Endodermal cell (in vitro differentiated cells): ENCODE data around the gene TBCCD1.

DNA sequence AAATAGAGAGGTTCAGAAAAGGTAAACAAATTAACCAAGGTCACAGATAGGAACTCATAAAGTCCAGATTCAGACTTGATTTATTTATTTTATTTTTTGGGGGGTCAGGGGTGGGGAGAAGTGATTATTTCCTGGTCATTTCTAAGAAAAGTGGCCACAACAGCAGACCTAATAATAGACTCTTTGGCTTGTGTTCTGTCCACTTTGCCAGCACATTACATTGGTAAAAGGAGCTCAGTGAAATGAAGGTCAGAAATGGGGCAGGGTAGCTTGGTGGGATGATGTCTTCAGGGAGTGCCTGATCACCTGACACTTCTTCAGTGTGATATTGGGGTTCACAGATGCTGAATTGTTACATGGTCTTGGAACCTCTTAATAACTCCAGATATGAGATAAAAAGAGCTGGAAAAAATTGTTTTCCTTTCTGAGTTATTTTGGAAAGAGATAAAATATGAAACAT lies 10.1 kb downstream of the VPS8 start:
- PRO-cap = no peak

DNA sequence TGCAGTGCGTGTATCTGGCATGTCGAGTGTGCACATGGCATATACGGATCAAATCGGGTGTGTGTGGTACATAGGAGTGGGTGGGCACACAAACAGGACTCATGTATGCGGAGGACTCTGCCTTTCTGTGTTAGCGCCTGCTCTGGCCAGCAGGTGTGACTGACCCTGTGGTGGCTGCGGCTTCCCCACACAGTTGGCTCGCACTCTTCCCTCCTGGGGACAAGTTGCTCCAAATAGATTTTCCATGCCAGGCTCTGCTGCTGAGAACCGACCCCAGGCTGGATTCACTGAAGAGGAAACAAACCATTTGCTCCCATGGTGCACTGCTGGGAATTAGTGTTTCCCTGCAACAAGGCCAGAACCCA lies 1.3 kb upstream of the C3orf70 start:
- PRO-cap = no peak

DNA sequence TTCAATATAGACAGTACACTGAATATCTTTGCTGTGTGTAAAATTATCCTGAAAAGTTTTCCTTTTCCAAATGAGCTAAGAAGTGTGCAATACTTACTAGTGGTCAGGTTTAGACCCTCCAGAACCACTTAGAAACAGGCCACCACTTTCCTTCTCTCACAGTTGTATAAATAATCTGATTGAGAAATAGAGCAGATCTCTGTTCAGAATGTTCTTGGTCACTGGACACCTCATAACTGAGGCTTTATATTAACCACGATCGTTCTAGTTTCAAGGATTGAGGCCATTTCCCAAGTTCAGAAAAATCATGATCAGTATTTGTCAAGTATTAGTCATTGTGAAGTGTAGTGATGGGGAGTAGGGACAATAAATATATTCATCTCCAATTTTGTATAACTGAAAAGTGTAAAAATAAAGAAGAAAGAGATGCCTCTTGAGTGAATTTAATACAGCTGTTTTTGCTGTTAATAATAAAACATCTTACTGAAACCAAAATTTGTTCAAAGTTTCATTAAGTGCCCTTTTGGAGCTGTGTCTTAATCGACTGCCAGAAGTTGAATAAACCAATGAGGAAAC lies 959 bp upstream of the MAP3K13 start:
- PRO-cap = no peak

DNA sequence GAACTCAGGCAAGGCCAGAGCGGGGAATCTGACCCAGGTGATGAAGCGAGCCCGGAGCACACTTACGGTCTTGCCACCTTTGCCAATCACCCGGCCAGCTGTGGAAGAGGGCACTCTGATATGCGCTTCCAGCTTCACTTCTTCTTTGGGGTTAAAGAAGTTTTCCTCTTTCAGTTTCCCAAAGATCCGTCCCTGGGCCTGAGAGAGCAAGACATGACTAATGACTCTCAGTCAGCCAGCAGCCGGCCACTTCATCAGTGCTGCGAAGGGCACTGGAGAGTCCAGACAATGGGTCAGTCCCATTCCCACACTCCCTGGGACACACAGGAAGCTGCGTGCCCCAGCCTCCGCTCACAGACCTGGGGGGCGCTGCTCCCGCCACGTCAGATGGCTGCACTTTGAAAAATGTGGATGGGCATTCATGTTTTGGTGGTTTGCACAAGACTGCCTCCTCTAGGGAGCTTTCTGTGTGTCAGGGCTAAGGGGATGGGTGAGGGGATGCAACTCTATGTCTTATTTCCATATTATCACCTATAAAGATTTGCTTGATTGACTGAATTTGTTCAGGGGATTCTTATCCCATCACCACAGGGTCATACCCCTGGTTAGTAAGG lies 63.3 kb downstream of the SENP2 start:
- PRO-cap = no peak

DNA sequence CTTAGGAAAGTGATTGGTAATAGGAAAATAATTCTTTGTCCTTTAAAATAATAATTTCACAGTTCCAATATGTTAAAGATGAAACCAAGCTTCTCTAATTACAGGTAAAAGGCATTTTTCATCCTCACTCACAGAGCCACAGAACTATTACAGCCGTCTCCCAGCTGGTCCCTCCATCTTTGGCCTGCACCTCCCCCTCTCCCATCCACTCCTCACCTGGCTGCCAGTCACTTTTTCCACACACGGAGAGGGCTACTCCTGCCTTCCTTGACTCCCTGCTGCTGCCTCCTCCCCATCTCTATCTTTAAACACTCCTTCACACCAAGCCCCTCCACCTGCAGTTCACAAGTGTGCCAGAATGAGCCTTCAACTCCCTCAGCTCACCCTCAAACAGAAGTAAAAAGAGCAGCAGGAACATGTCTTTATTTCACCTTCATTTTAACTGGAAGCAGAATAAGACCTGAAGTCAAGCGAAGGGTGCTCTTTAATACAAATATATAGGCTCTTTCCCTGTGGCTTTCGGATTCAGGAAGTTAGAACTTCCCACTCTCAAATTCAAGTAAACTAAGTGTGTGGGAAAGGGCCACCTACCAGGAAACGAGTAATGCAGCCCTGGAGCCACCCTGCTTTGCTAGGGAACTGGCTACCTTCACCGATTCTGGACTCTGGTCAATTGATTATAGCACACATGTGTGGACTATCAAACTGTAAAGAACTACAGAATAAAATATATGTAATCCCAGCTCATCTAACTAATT lies 116.5 kb downstream of the SENP2 start:
- PRO-cap = no peak

GRCh38 chr3:185773773-185774363 lies 51.0 kb downstream of the IGF2BP2 start:
- PRO-cap = no peak

DNA sequence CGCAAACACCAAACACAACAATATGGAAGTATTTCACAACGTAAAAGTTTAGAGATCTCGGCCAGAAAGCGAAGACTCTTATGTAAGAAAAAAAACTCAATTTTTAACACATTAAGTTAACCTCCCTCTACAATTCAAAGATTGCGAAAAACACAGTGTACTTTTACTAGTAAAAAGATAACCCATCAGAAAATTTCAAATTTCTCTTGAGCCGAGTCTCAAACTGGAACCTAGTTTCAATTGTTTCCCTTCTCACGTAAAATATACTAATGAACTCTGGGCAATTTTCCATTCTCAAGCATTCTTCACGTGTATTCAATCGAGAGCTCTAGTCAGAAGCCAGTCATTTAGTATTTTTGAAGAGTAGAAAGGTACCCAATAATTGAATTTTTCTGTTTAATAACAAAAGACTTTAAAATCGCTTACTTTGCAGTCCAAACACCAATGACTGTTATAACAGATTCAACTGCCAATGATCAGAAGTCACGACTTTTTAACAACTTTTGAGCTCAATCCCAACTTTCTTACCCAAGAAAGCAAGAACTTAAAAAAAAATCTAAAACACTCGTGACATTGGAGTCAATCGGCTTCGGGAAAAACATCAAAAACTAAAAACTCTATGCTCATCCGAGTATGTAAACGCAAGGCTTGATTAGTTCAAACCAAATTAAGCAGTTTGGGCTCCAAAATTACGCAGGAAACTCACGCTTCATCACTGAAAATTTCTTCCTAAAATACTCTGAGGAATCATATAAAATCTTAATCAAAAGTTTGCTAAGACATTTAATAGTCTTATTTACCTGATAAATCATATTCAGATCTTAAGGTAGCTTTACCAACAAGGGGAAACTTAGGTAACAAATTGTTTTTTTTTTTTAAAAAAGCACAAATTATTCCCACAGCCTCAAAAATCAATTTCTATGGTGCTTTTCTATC lies 1.7 kb downstream of the TRA2B start:
- PRO-cap = no peak

DNA sequence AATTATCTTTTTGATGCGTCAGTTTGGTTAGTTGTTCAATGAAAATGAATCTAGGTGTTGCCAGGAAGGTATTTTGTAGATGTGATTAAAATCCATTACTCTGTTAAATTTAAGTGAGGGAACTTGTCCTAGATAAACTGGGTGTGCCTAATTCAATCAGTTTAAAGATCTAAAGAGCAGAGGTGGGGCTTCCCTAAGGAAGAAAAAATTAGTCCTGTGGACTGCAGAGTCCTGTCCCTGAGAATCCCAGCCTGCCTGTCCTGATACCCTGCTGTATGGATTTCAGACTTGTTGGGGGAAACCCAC lies 13.1 kb upstream of the TRA2B start:
- PRO-cap = no peak

DNA sequence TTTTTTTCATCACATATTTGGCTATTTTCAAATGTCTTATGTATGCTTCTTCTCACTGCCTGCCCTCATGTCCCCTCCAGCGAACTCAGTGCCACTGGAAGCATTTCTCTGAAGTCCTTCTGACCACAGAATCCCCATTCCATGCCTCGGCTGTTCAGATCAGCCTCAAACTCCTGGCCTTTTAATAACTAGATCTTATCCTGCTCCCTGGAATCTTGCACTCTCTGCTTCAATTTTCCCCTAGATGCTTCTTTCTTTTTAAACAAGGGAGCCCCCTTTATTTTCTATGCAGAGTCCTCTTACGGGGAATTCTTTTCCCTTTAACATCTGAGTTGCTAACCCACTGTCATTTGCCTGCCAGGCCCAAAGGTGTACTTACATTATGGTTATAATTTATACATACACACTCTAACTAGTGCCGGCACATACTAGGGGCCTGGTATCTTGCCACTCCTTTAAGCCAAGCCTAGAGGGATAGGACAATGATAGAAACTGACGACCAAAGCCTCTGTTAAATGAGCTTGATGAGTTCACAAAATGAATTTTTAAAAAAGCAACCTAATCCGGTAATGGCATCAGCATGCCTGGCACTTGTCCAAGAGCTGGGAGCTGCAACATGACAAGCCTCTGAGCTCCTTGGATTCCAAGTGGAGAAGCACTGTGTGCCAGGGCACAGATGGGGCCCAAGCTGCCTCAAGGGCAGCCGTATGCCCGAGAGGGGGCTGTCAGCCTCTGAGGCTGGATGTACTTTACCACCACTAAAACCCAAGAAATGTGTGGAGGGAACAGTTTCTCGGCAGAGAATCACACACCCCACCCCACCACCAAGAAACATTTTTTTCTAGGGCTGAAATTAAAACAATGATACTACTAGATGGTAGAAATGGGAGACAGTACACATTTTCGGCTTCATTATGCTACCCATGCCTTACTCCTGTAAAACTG lies 9.8 kb downstream of the ETV5 start:
- PRO-cap = no peak

DNA sequence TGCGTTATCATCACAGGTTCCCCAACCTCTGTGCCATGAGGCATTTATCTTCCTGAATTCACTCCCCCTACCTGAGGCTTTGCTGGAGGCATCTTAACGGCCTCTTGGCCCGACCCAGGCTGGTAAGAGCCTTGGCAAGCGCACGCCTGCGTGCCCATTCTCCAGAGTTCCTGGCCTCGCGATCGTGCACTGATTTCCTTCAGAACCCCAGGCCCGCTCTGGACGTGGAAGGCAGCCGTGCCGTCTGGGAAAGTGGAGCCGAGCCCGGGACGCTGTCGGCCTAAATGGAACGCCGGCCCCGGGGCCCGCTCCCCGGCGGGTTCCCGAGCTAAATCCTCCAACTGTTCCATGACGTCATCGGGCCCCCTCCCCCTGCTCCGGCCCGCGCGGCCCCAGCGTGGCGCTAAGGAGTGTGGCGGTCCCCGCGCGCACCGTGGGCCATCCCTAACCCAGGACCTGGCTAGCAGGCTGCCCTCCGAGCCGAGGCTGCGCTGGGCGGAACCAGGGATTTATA lies 84.6 kb upstream of the ETV5 start:
- PRO-cap = bidirectional peak, plus-strand start at position 387 of the sequence, minus-strand start at position 257 of the sequence

DNA sequence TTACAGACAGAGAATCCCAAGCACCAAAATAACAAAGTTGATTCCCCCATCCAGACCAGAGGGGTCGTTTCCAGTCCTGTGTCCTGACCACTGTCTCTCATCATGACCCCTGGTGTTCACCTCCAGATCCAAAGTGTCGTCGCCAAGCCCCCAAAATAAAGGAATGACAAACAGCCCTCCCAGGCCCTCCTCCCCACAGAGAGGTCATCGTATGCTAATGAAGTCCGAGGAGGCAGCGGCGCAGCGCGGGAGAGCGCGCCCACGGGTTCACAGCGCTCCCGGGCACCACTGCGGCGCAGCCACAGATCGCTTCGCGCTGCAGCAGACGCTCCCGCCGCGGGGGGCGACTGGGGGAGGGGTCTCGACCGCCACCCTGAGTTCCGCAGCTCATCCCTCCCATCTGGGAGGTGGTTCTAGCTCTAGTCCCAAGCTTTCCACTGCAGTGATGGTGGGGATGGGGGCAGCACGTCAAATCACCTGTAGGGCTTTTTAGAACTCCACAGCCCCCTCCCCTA lies 1.3 kb downstream of the DGKG start:
- PRO-cap = no peak

GRCh38 chr3:186383023-186383571 lies 21.1 kb upstream of the DGKG start:
- PRO-cap = unidirectional peak, minus-strand start at chr3:186383468

- PRO-cap = unidirectional peak, plus-strand start at chr3:186567011; bidirectional peak, plus-strand start at chr3:186567454, minus-strand start at chr3:186567225
These were observed at the start of gene TBCCD1 for GRCh38 chr3:186566554-186567689. Gene TBCCD1, minus strand, starts transcription at chr3:186567339.

GRCh38 chr3:186600424-186600755 lies 12.5 kb upstream of the AHSG start:
- PRO-cap = no peak

GRCh38 chr3:186717703-186718007 lies 496 bp downstream of the KNG1 start:
- PRO-cap = no peak

DNA sequence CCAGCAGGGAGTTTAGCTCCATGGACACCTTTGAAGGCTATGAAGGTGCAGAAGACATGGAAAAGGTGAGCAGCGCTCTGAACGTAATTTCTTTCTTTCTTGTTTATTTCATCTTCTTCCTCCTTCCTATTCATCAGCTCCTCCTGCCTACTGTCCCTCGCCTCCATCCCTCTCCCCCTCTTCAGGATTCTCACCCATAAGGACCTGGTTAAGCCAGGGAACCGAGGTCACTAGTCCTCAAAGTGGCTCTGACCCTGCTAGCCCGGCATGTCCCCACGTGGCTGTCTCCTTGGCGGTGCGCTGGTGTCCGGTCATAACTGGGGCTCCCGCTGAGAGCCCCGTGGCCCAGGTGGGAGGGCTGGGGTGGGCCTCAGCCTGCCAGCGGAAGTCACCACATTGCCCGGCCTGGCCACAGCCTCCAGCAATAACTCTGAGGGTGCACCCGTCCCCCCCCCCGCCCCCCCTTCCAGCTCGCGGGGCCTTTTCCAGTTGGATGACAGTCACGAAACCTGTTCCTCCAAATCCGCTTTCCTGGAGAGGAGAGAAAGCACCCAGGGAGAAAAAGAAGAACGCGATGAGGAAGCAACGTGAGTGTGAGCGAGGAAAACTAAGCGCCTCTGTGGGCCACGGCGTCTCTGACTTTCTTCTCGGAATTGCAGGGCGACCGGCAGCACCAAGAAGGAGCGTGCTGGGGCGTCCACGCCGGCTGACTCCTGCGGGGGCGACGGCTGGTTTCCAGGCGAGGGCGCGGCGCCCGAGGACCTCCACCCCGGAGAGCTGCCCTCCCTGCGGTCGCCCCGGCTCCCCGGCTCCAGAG lies 15.7 kb upstream of the ADIPOQ start:
- PRO-cap = no peak

DNA sequence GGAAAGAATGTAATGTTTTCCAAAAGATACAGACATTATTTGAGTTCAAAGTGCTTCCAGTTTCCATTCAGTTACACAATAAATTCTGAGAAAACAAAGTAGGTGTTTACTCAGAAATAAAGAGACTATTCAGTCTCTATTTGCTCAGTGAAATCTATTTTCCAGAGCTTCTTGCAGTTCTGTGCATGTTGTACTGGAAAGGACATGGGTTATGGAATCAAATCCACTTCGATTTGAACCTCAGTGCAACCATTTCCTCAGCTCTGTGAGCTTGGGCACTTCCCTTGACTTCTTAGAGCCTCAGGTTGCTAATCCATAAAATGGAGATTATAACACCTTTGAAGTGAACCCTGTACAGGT lies 97.9 kb downstream of the RPL39L start:
- PRO-cap = no peak

GRCh38 chr3:187041781-187042662 lies 97.3 kb downstream of the RPL39L start:
- PRO-cap = no peak

GRCh38 chr3:187100892-187101557 lies 38.3 kb downstream of the RPL39L start:
- PRO-cap = no peak

DNA sequence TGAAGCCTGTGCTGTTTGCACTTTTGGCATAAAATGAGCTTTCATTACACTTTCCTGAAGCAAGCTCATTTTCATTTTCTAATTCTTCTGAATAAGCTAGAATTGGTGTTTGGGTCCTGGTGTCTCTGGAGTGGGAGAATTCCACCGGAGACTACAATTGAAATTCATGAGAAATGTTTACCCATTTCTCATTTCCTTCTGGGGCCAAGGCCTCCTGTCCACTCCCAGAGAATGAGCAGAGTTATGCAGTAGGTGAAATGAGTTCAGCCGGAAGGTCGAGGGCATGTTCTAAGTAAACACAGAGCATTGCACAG lies 14.9 kb downstream of the MASP1 start:
- PRO-cap = no peak